ENCODE results near the gene TMEM140.

DNA sequence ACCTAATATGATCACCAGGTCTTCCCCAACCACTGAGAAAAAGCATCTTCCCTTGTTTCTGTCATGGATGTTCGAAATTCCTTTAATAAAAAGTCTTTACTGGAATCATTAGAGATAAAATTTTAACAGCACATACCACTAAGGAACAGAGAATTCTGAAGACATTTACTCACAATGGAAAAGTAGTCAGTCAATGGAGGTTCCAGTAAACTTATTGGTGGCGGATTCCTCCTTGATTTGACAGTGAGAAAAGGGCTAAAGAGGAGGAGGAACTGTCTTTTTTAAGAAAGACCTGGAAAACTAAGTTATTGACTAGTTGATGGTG is 46.0 kb downstream of the BPGM start:
- PRO-cap = no peak

GRCh38 chr7:134720024-134720428 is 59.4 kb upstream of the CALD1 start:
- PRO-cap = no peak

DNA sequence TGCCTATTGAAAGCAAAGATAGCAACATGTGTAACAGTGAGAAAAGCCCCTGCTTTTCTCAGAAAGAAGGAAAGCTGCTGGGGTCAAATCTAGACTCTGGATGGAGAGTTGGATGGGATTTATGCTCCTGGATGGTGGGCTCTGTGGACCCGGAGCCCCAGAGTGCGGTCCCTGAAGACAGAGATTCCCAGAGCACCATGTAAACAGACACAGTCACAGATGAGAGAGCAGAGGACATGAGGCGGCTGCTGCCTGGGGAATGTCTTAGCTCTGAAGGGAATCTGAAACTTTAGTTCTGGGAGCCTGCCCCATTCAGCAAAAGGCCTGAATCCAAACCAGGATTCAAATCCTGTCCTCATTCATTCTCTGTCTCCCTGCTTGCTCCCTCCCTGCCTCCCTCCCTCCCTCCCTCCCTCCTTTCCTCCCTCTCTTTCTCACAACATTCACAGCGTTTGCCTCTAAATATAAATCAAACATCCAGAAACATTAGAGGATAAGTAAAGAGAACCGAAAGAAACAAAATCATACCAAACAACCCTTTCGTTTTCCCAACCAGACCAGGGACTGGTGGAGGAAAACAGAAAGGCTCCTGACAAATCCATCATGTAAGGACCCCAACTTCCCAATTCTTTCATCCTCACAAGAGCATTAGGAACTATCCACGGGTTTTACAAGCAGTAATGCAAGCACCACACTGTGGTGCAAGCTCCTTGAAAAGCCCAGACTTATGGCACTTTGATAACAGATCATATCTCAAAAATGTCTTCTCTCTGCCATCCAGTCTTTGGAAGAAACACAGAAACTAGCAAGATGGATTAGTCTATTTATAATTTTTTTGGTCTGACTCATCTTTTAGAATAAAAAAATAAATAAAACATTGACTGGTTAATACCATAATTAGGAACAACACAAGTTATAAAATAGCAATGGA is 49.4 kb upstream of the CALD1 start:
- PRO-cap = bidirectional peak, plus-strand start at position 358 of the sequence, minus-strand start at position 272 of the sequence

DNA sequence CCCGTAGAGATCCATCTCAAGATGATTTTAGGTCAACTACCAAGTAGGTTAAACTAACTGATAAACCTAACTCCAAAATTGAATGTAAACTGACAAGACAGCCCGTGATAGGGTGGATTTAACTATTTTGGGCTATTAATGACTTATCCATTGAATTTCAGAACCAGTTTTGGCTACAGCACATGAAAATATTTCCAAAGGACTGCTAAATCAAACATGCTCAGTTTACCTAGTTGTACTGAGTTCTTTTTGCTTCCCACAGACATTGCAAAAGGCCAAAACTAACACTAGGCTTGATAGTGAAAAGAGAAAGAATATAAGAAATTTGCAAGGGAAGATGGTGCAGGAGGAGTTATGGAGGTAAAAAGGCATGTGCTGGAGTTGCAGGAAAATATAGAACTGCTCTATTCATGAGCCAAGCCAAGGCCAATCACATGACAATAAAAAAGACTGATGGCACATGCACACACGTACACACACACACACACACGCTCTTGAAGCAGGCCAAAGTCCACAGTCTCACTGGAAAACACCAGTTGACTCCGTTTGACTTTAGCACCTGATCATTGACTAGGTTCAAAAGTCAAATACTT is 76.0 kb upstream of the AGBL3 start:
- PRO-cap = no peak

DNA sequence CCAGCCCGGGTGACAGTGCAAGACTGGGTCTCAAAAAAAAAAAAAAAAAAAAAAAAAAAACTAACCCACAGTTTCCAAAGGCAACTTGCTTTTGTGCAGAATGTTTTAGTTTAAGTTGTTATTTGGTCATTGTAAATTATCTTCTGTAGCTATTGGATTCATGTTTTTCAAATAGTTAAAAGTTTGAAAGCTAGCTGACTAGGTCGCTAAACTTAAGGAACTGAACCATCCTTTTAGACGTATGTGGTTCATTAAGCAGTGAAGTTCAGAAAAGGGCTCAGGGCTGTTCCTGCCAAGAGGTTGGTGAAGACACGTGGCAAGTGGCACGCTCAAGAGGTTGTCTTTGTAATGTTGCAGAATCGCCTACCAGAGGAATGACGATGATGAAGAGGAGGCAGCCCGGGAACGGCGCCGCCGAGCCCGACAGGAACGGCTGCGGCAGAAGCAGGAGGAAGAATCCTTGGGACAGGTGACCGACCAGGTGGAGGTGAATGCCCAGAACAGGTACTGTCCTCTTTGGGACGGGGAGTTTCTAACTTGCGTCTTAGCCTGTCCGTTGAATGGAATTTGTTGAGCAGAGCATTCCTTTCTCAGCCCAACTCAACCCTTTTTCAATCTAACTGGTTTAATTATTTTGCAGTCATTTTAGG is 57.8 kb upstream of the AGBL3 start:
- PRO-cap = no peak

DNA sequence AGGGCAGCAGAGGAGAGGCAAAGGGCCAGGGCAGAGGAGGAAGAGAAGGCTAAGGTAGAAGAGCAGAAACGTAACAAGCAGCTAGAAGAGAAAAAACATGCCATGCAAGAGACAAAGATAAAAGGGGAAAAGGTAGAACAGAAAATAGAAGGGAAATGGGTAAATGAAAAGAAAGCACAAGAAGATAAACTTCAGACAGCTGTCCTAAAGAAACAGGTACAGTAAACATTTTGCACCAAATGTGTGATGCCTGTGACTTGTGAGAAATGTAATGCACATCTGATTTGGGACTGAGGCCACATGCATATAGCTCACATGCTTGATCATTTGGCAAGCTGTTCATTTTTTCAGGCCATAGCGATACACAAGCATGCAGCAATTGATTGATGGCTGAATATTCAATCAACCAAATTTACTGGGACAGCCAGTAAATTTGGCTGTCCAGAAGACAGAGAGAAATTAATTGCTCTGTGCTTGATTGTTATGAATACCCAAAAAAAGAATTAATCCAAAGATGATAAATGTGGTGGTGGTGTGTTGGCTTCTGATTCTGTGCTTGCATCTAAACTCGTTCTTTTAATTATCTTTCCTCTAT is 52.3 kb upstream of the AGBL3 start:
- PRO-cap = no peak

GRCh38 chr7:134993755-134994439 is 7.6 kb downstream of the AGBL3 start:
- PRO-cap = no peak

DNA sequence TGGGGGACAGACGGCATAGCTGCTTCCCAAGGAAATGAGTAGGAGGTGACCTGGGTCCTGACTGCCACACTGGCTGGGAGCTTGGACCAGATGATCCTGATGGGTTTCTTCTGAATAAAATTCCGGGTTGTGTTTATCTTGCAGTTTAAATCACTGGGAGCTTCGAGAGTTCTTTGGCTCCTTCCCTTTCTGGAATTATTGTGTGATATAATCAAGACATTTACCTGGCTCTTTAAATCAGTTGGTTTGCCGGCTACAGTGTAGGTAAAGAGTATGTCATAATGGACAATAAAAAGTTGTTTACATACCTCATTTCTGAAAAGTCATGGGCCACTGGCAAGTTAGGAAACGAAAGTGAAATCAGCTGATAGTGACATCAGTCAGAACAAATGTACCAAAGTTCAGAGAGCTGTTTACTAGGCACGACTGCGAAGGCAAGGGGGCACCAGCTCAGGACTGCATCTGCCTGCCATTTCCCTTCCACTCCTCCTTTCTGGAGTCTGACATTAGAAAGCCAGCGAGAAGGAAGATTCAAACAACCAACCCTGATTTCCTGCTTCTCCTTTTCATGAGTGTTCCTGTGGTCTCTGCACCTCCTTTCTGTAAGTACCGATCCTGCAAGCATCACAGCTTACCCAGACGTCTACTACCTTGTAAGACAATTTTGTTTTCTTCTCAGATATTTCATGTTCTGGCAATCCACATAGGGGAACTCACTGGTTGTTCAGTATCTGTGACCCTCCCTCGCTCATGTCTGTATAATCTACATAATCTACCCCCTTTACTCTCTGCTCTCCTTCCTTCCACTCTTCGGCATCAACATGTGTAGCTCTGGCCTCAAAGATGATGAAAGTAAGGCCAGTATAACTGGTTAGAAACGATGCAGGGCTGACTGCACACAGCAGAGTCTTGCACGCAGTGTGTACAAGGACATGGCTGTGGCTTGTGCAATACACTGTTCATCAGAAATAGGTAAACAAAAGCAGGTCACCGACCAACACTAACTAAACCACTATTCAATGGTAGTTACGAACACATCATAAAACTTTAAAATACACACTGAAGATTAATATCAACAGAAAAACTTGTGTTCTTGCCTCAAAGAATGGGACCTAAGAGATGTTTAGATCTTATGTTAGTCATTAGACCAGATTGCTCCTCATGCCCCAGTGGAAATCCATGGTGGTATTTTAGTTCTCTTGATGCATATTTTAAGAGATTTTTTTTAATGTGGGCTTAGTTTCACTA is at the start of gene TMEM140:
TSS of gene TMEM140 (plus strand) at position 404 of the 1,248 bp plus-strand sequence.
- PRO-cap = bidirectional peak, plus-strand start at position 419 of the sequence, minus-strand start at position 356 of the sequence; bidirectional peak, plus-strand start at position 687 of the sequence, minus-strand start at position 604 of the sequence; bidirectional peak, plus-strand start at position 870 of the sequence, minus-strand start at position 848 of the sequence; unidirectional peak, minus-strand start at position 924 of the sequence

- PRO-cap = unidirectional peak, minus-strand start at chr7:135151256; bidirectional peak, plus-strand start at chr7:135151850, minus-strand start at chr7:135151671
Measured at GRCh38 chr7:135150804-135151975, 3.3 kb downstream of the TMEM140 start.

GRCh38 chr7:135178141-135178813 is 7.8 kb upstream of the CYREN start:
- PRO-cap = no peak

DNA sequence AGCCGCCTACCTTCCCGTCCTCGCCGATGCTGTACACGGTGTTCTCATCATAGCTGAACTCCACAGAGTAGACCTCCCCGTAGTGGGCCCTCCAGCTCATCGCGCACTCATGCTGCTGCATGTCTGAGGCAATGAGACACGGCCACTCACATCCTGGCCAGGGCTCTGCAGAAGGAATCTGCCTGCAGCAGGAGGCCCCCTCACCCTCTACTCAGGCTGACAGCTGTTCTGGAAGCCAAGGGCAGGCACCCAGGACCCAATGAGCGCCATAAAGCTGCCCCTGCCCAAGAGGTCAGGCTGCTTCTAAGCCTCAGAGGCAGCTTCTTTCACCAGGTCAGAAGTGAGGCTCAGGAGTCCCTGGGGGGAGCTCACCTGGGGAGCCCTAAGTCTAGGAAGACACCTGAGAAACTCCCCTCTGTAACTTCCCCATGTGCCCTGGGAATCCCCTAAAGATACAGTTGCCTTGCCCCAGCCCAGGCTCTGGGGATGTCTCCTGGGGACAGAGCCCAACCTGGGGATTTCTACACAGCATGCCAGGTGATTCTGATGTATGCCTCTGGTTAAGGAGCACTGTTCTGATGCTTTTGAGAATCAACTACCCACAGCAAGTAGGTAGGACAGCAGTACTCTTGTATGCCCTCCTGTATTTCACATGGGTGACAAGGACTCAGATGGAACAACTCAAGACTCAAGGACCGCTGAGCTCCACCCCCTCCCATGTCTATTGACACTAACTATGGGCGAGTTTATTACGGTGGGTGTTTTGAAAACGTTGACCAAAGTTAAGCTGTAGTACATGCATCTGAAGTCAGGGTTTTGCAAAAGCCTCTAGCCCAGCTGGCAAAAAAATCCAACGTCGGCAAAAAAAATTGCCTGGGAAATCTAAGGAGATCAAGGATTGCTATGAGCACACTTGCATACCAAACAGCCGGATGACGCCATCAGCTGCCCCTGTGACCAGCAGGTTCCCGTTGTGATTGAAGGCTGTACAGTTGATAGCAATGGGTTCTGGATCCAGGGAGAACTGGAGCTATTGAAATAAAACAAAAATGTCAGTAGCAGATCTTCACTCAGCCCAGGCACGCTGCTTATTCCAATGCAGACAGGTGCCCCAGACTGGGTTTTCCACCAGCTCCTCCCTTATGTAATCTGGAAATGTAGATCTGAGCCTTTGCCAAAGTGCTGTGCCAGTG is 18.3 kb upstream of the CYREN start:
- PRO-cap = no peak

DNA sequence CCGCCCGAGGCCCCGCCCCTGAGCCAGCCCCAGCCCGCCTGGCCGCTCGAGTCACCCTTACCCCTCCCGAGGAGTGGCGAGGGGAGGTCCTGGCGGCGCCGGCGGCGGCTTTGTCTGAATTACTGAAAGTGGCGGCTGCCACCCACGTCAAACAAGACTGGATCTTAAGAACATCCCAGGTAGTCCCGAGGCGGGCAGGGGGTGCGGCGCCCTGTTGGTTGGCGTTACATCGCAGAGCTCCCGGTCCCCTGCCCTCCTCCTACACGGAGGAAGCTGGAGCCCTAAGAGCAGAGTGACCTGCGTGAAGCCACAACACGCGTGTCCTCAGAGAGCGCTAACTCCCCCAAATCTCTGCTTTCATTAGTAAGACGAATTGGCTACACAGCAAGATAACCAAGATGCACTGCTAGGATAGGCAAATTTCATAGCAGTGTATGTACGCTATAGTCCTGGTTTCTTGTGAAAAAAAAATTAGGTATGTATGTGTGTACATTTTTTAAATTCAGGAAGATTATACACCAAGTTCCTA is 408 bp upstream of the WDR91 start:
- PRO-cap = bidirectional peak, plus-strand start at position 69 of the sequence, minus-strand start outside the sequence; unidirectional peak, plus-strand start at position 290 of the sequence

DNA sequence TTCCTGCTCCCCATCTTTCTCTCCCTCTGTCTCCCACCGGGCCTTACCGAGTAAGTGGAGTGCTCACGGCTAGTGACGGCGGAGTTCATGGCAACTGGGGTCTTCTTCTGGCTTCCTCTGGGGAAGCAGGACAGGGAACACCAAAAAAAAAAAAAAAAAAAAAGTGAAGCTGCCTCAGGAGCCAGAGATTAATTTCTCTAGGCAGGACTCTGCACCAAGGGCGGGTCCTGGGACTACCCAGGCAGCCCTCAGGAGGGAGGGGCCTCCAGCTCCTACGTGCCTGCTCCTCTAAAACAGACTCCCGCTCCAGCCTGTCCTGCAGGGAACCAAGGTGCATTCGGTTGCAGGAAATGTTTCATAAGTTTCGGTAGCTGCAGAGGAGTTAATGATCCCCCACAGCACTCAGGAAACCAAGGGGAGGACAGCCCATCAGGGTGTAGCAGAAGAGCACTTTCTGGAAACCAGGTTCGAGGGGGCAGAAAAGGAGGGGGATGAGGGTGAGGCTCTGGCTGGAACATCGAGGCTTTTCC is 84.0 kb downstream of the STRA8 start:
- PRO-cap = no peak

DNA sequence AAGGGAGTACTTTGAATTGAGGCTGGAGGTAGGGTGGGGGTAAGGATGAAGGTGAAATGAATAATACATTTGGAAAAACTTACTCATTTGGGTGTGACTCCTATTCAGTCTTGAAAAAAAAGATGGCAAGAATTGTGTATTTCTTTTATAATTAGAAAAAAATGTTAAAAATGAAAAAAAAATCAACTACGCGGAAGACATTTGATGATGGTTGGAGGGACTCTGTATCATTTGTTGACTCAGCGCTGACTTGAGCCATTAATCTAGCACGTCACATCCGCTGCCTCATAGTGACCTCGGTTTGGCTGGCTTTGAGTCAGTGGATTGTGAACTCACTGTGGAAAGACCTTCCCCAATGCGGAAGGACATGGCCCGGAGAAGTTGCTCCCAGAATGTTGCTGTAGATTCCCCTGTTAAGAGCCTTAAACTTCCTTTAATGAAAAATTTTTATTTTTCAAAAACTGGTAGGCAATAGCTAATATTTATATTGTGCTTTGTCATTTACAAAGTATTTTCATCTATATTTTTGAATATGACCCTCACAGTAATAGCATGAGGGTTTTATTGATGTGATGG is 2.7 kb downstream of the FAM180A start:
- PRO-cap = no peak

GRCh38 chr7:135769286-135769840 is 20.8 kb upstream of the FAM180A start:
- PRO-cap = no peak

DNA sequence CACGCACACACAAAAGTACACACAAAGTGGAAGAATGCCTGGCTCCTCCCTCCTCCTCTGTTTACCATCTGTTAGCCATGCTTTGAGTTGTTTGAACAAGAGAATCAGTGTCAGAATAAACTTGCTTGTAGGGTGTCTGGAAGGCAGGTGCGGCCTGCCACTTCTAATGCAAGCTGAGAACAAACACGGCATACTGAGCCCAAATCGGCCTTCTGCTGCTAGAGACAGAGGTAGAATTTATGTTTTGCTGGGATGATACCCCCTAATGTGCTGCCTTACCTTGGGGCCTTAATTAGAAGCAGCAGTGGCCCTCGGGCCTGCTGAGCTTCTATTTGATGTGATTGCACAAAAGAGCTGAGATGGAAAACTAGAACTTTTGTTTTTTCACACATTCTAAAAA is 24.9 kb upstream of the FAM180A start:
- PRO-cap = no peak

DNA sequence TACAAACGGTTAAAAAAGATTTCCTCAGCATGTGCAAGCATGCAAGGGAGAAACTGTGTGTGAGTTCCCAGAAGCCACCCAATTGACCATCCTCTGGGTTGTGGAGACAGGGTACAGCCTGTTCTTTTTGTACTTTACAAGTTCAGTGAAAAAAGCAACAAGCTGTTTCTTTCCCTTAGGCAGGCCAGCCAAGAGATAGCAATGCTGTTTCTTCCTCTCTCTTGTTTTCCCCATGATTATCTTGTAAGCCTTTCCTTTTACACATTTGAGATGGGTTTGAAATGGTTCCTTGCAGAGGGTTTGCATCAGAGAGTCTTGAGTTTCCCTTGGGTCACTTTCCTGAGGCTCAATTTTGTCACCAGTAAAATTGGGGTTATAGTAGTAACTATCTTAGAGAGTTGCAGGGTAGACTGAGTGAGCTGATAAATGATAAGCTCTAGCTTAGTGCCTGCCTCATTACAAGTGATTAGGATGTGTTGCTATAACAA is 69.0 kb upstream of the MTPN start:
- PRO-cap = unidirectional peak, minus-strand start at position 84 of the sequence

- PRO-cap = bidirectional peak, plus-strand start at chr7:136871411, minus-strand start at chr7:136871298; unidirectional peak, minus-strand start at chr7:136871474
Measured at GRCh38 chr7:136871208-136871738, 2.8 kb downstream of the CHRM2 start.

GRCh38 chr7:137882015-137882857 is 35.5 kb upstream of the DGKI start:
- PRO-cap = unidirectional peak, plus-strand start at chr7:137882459

DNA sequence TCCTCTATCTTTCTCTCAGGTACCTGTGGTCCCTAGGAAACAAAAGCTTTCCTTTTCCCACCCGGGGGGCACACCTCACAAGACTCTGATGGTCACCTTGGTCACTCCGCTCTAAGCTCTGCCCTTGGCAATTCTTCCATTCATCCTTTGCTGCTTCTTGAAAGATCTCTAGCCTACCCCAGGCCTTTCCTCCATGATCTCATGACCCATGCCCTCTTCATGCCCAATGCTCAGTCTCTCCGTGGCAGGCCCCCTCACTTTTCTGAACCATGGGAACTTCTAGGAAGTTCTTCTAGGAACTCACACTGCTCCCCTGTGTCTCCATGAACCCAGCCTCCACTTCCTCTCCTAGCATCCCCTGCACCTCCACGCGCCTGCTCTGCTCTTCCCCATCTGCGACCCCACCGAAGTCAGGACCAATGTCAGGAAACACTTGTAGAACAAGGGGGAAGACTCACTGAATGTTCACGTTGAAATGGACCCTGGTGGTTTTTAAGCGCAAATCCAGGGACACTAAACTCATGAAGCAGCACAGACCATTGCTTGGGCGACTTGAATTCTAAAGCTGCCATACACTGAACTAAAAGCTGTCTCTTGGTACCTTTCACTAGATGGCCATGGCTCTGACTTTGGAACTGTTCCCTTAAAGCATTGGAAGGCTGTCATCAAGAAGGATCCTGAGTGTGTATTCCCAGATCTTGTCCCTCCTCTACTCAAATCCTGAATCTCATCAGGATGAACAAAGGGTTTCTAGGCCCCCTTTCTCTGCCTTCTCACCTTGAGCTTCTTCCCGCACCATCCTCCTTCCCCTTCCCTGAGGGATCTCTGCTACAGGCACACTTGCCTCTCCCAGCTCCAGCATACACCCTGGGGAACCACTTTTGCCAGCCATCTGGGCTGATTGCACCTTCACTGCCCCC is 40.0 kb downstream of the CREB3L2 start:
- PRO-cap = no peak